Left colon (tissue), 1 donor: ENCODE data around the genes MEPE and HERC6.

- PRO-cap, result no peak
These were observed 1.2 kb downstream of the SLC10A6 start for GRCh38 chr4:86847647-86848651.

DNA sequence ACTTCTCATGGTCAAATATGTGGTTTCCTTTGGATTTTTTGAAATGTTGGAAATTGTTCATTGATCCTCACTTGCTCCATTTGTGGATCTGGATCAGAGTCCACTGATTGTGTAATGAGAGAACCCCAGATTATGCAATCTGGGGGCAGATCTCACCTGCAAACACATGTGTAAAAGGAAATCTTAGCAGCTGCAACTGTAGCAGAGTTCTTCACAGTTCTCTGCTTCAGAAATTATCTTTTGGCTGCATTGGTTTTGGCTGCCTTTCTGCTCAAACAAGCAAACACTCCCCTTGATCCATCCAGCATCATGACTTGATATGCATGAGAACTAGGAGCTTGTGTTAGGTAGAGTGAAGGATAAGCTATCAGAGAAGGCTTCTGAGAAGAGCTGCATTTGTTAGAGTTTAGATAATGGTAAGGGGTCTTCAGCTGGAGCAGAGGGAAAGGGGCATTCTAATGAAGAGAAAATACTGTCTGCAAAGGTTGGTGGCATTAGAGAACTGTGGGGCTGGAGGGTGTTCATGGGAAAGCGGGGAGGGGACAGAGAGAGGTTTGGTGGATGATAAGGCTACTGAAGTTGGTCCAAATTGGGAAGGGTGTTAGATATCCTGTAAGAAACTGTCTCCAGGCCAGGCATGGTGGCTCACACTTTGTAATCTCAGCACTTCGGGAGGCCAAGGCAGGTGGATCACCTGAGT, 59.7 kb downstream of the AFF1 start:
- PRO-cap, result no peak

GRCh38 chr4:87077999-87078688, 142.3 kb downstream of the KLHL8 start:
- PRO-cap, result no peak

DNA sequence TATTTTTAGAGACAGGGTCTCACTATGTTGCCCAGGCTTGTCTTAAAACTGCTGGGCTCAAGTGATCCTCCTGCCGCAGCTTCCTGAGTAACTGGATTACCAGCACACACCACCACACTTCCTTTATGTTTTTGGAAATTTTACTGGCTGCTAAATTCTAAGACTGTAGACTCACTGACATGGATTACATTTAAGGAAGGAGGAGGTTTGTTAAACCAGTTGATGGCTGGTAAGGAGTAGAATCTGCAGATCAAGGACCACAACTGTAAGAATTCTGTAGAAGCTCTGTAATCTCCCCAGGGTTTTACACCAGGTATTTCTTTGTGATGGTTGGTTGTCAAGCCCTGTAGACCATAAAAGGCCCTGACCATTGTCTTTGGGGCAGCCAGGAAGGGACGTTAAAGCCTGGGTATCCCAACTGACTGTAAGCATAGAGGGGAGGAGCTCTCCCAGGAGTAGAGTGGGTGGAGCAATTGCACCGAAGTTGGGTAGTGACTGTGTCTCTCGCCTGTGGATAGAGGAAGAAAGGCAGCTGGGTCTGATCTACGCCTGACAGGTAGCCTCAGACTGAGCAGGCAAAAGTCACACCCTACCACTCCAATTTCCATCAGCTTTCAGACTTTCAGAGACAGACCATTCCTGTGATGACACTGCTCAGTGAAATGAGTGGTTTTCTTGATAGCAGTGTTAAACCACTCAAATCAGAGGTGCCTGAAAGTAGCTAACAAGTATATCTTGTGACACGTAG, 123.5 kb downstream of the KLHL8 start:
- PRO-cap, result no peak

DNA sequence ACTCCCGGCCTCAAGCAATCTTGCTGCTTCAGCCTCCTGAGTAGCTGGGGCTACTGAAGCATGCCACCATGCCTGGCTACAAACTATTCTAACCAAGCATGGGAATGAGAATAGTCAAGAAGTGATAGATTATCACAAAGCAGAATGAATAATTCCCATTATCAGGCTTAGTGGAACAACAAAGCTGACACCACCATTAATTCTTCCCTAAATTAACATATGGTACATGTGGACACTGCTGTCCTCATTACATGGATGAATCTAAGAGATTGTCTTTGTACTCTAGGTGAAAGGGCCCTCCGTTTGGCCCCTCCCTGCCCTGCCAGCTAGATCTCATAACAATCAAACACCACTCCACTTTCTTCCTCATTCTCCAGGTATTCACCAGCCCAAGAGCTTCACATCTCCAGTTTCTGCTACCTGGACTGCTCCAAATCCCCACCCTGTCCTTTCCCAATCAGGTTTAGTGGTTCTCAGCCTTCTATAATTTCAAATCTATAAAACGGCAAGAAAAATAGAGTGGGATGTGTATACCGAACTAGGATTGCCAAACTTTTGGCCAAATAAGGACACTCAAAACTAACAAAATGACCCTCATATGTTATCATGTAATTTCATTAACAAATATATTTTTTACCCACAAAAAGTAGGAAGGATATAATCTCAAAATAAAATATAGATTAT, 3.7 kb downstream of the HSD17B11 start:
- PRO-cap, result unidirectional peak, plus-strand start at position 369 of the sequence; unidirectional peak, plus-strand start at position 409 of the sequence

- PRO-cap, result no peak
These were observed 21.9 kb downstream of the SPARCL1 start for GRCh38 chr4:87507033-87507977.

DNA sequence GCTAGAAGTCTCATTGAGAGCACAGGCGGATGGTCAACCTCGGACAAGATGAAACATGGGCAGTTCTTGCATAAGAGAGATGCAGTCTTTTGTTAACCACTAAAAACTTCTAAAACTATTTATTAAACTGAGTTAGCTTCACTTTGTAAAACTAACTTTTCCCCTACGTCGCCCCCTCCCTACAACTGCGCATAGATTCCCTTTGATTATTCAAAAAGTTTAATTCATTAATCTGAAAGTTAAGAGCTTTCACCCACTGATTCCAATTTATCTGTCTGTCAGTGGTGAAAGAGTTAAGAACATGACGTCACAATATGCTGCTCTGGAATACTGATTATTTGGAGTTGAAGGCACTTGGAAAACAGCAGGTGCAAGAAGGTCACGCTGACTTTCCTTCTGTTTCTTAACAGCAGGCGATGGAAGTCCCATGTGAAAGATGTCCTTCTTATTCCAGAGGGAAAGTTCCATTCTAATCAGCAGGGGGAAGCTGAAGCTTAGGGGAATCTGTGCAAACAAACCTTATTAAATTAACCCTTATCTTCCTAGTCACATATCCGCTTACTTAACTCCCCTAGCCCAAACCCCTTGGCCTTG, 29.7 kb downstream of the DMP1 start:
- PRO-cap, result no peak

GRCh38 chr4:87832622-87833136, at the start of gene MEPE:
MEPE (plus strand) TSS chr4:87832969.
- PRO-cap, result no peak

GRCh38 chr4:88112237-88112514, 46.3 kb downstream of the ABCG2 start:
- PRO-cap, result unidirectional peak, minus-strand start at chr4:88112339

GRCh38 chr4:88225115-88225556, 59.2 kb downstream of the PPM1K start:
- PRO-cap, result no peak

GRCh38 chr4:88285056-88285752, 843 bp upstream of the PPM1K start:
- PRO-cap, result no peak

GRCh38 chr4:88378618-88379251, at the start of gene HERC6:
HERC6 (plus strand) TSS chr4:88378852.
- PRO-cap, result unidirectional peak, plus-strand start at chr4:88378852; bidirectional peak, plus-strand start at chr4:88378949, minus-strand start at chr4:88378945

GRCh38 chr4:88457286-88458192, 620 bp downstream of the HERC5 start:
- PRO-cap, result no peak

DNA sequence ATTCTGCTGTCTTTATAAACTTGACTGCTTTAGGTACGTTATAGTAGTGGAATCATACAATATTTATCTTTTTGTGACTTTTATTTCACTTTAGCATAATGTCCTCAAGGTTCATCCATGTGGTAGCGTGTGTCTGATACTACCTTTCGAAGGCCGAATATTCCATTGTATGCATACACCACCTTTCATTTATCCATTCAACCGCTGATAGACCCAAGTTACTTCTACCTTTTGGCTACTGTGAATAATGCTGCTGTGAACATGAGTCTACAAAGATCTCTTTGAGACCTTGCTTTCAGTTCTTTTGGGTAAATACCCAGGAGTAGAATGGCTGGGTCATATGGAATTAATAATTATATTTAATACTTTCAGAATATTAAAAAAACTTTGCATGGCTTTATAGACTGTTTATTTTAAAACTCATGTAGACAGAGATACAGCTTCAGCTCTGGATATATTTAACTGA, 17.6 kb upstream of the HERC3 start:
- PRO-cap, result no peak

DNA sequence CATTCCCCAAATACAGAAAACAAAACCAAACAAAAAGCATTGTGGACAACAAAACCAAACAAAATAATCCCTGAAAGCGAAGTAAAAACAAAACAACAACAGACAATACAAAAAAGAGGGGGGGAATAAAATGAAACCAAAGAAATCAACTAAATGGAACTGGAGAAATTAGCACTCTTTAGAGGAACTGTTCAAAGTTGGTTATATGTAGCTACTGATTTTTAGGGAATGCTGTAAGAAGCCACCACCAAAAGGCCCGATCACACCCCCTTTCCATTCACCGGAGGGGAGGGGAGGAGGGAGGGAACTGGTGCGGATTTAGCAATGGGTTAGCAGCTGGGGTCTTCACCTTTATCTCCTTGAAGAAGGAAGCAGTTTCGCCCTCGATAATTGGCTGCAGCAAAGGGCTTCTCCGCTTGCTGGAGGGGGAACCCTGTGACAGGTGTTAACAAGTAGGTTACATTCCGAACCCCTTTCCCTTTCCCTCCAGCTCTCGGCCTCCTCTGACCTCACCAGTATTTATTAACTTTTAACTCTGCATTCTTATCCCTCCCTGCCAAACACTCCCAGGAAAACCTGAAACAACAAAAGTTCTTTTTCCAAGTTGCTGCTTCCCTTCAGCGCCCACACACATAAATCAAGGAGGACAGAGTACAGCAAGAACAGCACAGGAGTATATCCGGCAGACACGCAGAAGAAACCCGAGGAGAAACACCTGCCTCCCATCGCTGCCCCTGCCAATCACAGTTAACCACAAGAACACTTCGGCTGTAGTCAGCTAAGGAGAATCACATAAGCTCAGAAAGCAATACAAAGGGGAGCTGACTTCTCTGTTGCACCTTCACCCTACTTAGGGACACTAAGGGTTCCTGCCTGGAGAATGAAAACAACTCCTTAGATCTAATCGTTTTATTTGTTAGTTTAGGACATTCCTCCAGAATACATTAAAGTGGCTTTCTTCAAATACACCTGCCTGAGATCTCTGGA, 39.8 kb upstream of the NAP1L5 start:
- PRO-cap, result no peak

GRCh38 chr4:88752831-88753290, 55.2 kb upstream of the NAP1L5 start:
- PRO-cap, result no peak

DNA sequence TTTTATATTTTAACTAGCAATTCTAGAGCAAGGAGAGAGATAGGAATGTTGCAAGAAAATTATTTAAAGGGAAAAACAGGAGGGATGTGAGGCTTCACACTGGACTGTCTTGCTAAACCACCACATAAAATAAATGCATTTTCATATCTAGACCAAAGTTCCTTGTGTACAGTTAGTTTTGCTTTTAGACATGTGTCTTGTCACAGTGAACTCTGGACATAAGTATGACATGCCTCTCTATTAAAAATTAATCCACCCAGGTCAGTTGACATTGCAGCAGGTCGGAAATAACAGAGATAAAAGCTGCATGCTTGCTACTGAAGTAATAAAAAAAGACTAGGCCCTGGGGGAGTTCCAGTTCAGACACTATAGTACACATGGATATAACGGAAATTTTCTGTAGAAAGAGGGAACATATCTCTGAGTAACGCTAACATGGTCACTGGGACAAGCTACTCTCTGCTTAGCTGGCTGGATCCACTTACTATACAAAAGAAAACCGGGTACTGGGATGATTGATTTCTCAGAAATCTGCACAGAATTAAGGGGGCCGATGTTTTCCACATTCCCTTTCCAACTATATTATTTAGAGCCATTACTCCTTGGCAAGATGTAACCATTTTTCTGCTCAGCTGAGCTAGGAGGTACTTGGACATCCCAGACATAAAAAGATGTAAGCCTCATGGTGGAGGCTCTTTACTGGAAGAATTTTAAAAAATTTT, 56.5 kb upstream of the NAP1L5 start:
- PRO-cap, result no peak

DNA sequence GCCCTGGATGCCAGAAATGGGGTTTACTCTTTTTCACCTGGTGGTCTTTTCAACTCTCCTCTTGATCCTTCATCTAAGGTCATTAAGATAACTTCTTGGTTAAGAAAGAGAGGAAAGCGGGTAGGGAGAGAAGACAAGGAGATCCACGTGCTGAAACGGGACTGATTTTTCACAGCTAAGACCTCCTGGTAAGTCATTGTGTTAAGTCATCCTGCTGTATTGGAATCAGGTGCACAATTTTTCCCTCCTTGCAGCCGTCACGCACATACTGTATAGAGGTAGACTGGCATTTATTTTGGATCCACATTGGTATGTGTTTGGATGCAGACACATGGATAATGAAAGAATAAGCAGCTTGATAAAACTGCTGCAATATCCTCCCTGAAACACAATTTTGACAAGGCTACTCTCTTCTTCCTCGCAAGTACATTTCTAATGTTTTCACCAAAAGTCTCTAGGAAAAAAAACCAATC, 60.1 kb upstream of the NAP1L5 start:
- PRO-cap, result no peak

- PRO-cap, result no peak
These were observed 60.6 kb upstream of the NAP1L5 start for GRCh38 chr4:88758271-88758623.

DNA sequence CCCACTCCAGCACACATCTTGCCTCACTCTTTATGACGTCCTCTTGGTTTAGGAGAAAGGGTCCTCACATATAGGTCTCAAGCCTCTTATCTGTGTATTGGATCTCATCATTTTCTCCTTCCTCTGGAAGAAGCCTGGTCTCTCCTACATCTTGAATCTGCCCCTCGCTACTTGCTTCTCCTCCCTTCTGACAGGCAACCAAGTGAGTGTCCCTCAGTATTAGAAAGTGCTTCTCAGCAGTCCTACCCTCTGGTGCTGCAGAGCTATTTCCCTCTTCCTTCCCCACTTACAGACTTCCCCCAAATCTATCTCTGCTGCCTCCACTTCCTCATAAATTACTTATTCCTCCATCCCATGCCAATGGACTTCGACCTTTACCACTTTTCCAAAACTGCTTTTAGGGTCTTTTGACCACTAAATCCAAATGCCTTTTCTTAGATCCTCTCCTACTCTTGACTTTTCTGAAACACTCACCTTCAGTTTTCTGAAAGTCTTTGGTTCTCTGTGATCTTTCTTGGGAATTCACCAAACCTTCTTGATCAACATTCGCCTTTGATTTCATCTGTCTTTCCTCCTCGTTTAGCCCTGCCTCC, 129.2 kb upstream of the NAP1L5 start:
- PRO-cap, result unidirectional peak, minus-strand start at position 189 of the sequence